Vein endothelial cell (primary cell): ENCODE measurements around a stretch of chr7.

- CAGE, long polyA plus RNA = no peak
Measured at GRCh38 chr7:56175519-56176218, 59.5 kb upstream of the NUPR2 start.

- CAGE, long polyA plus RNA = no peak
Measured at GRCh38 chr7:56287635-56288251, 171.5 kb upstream of the NUPR2 start.

- CAGE, long polyA plus RNA = no peak
Measured at GRCh38 chr7:57354653-57354998, 95.4 kb upstream of the ZNF716 start.

DNA sequence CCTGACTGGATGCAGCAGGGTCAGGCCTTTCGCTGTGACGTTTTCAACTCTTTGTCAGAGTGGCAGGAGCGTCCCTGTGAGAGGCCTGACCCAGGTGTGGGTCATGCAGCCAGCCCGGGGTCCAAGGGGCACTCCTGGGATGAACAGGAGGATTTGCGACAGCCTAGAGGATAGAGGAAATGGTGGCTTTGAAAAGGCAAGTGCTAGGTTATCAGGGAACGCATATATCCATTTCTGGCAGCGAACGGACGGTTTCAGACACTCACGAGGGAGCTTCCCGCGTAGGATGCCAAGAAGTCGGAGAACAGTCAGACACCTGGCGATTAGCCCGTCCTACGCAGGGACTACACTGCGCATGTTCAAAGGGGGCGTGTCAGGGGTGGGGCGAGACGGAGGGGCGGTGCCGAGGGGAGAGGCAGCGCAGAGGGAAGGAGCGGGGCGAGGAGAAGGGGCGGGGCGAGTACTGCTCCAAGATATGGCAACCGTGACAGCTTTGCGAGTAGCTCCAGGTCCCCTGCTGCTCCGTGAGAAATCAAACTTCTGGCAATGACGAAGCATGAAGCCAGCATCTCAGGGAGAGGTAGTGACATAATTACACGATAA, 46.1 kb upstream of the ZNF716 start:
- CAGE, long polyA plus RNA = no peak

- CAGE, long polyA plus RNA = no peak
Measured at GRCh38 chr7:63480161-63480592, 518.5 kb upstream of the ZNF722 start.

GRCh38 chr7:64686388-64687794, 21.0 kb downstream of the ZNF107 start:
- CAGE, long polyA plus RNA = no peak

DNA sequence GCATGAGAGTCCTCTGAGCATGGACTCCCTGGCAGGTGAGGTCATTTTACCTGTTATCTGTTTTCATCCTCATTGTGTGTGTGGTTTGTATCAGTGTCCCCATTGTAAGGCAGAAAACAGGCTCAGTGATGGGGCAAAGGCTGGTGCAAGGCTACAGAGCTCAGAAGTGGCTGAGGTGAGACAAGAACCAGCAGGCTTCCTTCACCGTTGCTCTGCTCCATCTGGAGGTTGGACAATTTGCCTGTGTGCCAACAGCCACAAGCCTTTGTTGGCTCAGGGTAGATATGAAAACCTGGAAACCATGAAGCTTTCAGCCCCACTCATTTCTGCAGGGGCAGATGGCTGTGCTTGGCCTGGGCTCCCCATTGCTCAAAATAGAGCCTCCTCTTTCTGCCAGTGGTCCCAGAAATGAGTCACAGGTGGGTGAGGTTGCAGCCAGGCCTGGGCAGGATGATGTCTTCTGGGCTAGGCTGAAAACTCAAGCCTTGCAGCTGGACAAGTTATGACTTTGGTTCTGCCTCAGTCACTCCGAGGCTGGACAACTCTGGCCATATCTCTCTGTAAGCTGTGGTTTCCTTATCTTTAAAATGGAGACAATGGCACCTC, 12.3 kb upstream of the ZNF273 start:
- CAGE, long polyA plus RNA = no peak

- CAGE, long polyA plus RNA = no peak
Measured at GRCh38 chr7:64908168-64908789, 5.2 kb downstream of the ZNF273 start.

DNA sequence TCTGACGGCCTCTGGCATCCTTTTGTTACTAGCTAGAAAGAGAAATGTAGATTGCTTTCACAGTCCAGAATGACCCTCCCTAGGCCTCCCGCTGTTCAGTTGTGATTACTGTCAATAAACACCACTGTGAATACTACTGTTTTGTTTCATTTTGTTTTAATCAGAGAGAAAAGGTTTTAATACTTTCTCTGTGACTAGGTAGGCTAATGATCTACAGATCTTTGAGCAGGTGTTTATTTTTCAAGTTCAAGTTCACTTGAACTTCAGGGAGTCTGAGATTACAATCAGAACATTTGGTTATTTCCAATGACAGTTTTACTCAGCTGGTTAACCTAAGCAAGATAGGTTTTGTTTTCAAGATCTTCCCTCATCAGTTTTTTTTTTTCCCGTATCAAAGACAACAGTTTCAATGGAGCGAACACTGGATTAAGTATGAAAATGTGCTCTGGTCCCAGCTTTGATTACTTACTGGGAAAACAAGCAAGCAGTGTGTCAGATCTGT, 34.7 kb downstream of the VKORC1L1 start:
- CAGE, long polyA plus RNA = no peak

- CAGE, long polyA plus RNA = no peak
Measured at GRCh38 chr7:65979303-65980112, 2.5 kb downstream of the GUSB start.

- CAGE, long polyA plus RNA = no peak
Measured at GRCh38 chr7:66036721-66037212, 38.9 kb upstream of the ASL start.

- CAGE, long polyA plus RNA = no peak
Measured at GRCh38 chr7:66043589-66044185, 31.9 kb upstream of the ASL start.

- CAGE, long polyA plus RNA = no peak
Measured at GRCh38 chr7:66077617-66078510, 2.2 kb downstream of the ASL start.

GRCh38 chr7:66099395-66100667, 14.8 kb upstream of the CRCP start:
- CAGE, long polyA plus RNA = no peak

DNA sequence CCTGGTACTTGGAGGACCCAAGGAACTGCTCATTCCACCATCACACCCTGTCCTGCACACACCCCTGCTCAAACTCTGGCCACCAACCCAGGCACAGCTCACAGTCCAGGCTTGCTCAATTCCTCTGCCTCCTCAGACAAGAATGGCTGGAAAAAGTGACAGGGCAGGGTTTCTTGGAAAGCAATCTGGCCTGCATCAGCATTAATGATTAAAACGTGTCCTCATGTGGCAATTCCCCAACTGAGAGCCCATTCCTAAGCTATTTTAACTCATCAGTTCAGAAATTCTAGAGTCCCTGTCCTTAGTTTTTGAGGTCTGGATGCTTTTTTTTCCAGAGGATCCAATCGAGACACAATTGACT, 17.2 kb upstream of the TPST1 start:
- CAGE, long polyA plus RNA = no peak

GRCh38 chr7:66241027-66241322, 35.8 kb downstream of the TPST1 start:
- CAGE, long polyA plus RNA = no peak

GRCh38 chr7:66307512-66308320, 102.6 kb downstream of the TPST1 start:
- CAGE, long polyA plus RNA = no peak

DNA sequence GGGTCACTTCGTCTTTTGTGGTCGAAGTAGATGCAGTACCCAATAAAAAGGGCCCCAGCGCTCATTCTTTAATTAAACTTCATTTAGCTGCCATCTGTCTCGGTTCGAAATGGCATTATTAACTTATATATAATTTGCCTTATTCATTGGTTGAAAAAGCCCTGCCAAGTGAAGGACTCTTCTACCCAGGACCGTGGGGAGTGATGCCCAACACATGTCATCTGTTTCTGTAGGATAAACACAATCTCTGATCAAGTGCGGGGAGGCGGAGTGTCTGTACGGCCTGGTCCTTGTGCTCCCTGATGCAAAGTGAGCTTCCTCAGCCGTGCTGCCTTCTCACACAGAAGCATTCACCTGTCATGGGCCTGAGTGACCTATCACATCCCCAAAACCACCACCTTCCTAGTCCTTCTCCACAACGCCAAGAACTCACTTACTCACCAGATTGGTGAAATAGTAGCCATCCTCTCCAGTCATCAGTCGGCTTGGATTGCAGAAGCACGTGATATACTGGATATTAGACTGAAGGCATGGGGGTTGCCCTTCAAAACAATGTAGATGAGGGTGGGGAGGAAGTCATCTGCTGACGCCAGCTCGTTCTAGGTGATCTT, 74.4 kb upstream of the KCTD7 start:
- CAGE, long polyA plus RNA = no peak

- CAGE, long polyA plus RNA = no peak
Measured at GRCh38 chr7:66635706-66636276, 7.1 kb downstream of the KCTD7 start.

GRCh38 chr7:66640768-66641398, 12.2 kb downstream of the KCTD7 start:
- CAGE, long polyA plus RNA = no peak